ENCODE measurements around a stretch of chr1.

- PRO-cap, 3 experiments, result no peak in any of the 3 experiments
- RAMPAGE, long total RNA, result no peak
Measured at GRCh38 chr1:183888417-183888787, 83.5 kb downstream of the RGL1 start.

GRCh38 chr1:183942818-183943375, 94.6 kb downstream of the COLGALT2 start:
- PRO-cap, 3 experiments, result no peak in any of the 3 experiments
- RAMPAGE, long total RNA, result no peak

DNA sequence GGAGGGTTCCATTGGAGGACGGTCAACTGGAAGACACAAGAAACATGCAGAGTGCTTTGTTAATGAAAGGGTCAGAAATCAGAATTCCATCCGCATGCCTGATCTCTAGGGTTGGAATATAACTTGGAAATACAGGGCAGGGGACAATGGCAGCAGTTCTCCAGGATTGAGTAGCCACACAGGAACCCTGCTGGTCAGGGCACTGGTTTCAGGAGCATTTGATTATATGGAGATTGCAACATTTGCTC, 82.8 kb downstream of the COLGALT2 start:
- PRO-cap, 3 experiments, result peak in 1 of 3 experiments; most common plus-strand start position 81 of the sequence (in 1)
- RAMPAGE, long total RNA, result no peak

GRCh38 chr1:183956703-183957023, 80.9 kb downstream of the COLGALT2 start:
- PRO-cap, 3 experiments, result no peak in any of the 3 experiments
- RAMPAGE, long total RNA, result no peak

DNA sequence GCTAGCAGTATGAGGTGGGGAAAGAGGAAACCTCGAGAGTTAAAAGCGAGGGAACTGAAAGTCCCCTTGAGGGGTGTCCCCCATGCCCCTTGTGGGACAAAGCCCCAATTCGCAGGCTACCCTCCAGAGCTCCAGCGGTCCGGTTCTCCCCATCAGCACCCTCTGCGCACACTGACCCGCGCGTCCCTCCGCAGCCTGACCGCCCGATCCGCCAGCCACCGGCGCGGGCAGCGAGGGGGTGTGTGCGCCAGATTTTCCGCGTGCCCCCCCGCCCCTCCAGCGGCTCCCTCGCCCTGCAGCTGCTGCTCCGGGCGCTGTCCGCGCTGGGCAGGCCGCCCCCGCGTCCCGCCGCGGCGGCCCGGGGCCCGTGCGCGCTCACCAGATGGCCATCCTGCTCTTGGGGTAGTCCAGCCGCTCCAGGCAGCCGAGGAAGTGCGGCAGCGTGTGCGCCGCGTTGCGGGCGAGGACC, 778 bp downstream of the COLGALT2 start:
- PRO-cap, 3 experiments, result peak in 2 of 3 experiments; most common plus-strand start position 317 of the sequence (in 1); most common minus-strand start position 173 of the sequence (in 2)
- RAMPAGE, long total RNA, result no peak

DNA sequence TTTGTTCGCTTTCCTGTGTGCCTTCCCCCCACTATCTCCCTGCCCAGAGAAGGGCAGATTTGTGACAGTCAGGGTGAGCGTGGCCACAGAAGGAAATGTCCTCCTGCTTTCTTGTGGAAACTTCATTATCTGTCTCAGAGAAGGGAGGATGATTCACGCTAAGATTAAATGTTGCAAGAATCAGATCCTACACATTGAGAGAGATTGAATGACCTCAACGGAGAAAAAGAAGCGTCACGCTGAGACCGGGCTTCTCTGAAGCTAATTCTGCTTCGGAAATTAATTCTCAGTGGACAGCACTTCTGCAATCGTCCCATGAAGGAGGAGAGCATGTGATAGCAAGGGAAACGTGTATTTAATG, 19.9 kb upstream of the C1orf21 start:
- PRO-cap, 3 experiments, result no peak in any of the 3 experiments
- RAMPAGE, long total RNA, result no peak

DNA sequence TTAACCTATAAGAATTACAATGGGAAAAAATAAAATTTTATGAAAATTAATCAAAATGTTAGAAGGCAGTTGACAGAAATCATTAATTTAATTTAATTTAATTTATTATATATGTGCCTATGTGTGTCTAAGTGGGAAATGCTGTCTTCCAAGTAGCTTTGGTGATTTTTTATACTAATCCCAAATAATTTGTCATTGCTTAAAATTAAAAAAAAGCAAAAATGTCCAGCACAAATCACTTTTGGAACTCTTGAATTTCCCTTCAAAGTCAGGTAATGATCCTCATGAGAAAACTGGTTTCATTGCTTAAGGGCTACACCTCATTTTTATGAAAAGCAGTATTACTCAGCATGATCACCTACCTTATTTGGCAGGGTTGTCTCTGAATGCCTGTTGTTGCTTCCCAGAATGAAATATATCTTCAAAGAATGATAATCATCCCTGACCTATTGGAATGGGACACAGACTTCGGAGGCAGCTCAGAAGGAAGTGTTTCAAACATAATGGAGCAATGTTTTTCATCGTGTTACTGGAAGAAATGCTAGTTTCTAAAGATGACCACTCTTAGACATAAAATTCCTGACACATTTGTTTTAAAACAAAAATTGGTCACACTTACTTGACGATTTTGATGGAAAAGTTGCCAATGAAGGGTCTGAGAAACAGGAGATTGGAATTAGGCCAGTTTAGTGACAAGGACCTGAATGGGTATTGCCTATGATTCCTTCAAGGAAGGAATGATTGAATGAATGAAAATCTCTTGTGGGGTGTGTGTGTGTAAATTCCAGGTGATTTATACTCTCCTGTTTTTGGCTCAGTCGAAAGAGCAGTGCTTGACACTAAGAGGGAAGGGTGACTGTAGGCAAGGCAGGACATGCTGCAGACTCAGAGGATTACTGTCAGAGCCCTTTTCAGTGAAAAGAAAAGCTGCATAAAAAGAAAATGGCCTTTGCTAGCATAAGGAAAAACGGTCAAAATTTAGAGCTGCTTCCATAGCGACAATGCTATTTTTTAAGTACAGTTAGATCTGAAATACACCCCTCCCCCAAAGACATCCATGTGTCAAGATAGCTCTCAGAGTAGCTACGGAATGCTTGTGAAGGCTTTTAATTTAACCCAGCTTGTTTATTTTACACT, 29.9 kb downstream of the C1orf21 start:
- PRO-cap, 3 experiments, result no peak in any of the 3 experiments
- RAMPAGE, long total RNA, result no peak

DNA sequence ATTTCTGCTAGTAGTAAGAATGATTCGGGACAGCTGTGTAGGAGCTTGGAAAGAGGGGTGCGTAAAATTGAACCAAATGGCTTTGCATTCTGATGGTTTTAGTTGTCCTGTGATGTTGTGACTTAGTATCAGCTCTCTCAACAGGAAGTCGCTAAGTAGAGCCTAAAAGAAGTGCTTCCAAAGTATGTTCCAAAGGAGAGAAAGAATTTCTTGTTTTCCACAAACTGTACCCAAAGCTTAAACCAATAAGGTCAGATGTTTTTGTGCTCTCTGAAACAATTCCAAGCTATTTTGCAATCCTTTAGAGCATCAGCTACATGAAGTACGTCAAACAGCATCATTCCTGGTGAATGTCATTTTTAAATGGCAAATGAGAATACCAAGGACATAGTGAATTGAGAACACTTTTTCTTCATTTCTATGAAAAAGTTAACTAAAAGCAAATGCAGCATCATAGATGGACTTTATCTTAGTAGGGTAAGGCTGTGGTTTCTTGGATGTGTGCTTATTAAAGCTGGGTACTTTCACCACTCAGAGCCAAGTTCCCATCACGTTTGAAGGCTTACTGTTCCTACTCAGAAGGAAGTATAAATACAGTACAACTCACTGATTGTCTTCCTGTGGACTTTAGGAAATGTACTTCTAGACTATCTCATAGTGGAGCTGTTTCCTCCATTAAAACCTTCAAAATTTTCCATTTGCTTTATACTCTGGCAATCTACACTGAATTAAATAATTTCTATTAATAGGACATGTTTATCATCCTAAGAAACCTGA, 148.6 kb downstream of the C1orf21 start:
- PRO-cap, 3 experiments, result no peak in any of the 3 experiments
- RAMPAGE, long total RNA, result no peak

GRCh38 chr1:184615093-184615987, 139.3 kb downstream of the EDEM3 start:
- PRO-cap, 3 experiments, result no peak in any of the 3 experiments
- RAMPAGE, long total RNA, result no peak

DNA sequence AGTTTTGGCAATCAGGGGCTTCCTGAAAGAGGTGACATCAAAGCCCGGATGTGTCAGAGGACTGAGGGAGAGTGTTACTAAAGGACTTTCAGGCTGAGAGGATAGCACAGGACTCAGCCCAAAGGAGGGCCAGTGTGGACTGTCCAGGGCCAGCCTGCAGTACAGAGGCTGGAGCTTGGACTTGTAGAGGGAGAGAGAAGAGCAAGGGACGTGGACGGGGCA, 128.5 kb downstream of the EDEM3 start:
- PRO-cap, 3 experiments, result no peak in any of the 3 experiments
- RAMPAGE, long total RNA, result no peak

DNA sequence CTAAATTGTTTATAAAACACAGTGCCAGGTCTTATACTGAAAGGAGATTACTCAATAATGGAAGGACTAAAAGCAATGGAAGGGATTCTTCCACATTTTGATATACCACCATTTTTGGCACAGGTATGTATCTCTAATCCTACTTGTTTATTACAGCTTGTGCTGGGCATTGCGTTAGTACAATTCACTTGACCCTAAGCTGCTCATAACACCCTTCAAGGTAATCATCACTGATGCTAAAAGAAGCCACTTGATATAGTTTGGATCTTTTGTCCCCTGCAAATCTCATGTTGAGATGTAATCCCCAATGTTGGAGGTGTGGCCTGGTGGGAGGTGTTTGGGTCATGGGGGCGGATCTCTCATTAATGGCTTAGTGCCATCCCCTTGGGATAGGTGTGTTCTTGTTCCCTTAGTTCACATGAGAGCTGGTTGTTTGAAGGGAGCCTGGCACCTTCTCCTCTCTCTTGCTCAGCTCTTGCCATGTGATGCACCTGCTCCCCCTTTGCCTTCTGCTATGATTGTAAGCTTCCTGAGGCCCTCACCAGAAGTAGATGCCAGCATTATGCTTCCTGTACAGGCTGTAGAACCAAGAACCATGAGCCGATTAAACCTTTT, 71.1 kb downstream of the NIBAN1 start:
- PRO-cap, 3 experiments, result no peak in any of the 3 experiments
- RAMPAGE, long total RNA, result no peak

DNA sequence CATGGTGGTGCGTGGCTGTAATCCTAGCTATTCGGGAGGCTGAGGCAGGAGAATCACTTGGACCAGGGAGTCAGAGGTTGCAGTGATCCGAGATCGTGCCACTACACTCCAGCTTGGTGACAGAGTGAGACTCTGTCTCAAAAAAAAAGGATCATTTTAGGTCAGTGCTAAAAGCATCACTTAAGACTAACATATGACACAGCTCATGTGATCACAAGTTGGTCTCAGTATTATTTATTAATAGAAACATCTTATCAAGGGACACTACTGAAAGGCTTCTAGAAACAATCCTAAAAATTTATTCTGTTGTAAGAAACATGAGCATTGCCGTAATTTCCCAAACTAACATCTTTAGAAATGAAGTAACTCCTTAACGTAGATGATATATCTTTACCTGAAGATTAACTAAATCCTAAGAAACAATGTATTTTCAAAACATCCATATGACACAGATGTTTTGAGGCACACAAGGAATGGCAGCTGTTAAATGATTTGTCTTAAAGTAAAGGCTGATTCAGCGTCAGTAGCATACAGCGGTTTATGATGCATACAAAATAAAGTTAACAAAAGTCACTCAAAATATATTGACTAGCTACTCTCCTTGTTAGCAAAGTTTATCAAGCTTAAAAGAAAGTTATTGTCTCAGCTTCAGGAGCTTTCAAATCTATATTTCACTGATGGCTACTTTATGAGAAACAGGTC, 2.6 kb downstream of the NIBAN1 start:
- PRO-cap, 3 experiments, result no peak in any of the 3 experiments
- RAMPAGE, long total RNA, result no peak

- PRO-cap, 3 experiments, result no peak in any of the 3 experiments
- RAMPAGE, long total RNA, result no peak
Measured at GRCh38 chr1:185046225-185046689, 899 bp downstream of the RNF2 start.

DNA sequence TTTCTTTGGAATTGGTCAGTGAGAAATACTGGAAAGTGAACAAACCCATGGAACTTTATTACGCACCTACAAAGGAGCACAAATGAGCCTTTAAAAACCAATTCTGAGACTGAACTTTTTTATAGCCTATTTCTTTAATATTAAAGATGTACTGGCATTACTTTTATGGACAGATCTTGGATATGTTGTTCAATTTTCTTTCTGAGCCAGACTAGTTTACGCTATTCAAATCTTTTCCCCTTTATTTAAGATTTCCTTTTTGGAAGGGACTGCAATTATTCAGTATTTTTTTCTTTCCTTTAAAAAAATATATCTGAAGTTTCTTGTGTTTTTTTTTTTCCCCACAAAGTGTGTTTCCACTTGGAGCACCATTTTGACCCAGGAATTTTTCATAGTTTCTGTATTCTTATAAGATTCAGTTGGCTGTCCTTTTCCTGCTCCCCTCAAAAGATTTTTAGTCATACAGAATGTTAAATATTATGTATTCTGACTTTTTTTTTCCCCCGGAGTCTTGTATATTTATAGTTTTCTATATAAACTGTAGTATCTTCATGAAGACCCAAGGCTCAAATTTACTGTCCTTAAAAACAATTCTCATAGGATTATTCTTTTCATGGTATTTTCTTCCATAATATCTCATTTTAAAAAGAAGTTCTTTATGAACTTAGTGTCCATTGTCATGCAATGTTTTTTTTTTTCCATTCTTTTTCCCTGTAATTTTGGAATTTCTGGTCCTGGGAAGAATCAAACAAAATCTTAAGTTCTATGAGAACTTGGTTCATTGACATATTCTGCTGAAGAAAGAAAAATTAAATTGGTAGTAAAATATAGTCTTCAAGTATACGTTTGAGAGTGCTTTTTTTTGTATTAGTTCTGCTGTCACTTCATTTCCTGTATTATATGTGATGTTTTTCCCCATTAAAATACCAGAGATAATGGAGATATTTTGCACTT, 55.1 kb downstream of the RNF2 start:
- PRO-cap, 3 experiments, result no peak in any of the 3 experiments
- RAMPAGE, long total RNA, result no peak

DNA sequence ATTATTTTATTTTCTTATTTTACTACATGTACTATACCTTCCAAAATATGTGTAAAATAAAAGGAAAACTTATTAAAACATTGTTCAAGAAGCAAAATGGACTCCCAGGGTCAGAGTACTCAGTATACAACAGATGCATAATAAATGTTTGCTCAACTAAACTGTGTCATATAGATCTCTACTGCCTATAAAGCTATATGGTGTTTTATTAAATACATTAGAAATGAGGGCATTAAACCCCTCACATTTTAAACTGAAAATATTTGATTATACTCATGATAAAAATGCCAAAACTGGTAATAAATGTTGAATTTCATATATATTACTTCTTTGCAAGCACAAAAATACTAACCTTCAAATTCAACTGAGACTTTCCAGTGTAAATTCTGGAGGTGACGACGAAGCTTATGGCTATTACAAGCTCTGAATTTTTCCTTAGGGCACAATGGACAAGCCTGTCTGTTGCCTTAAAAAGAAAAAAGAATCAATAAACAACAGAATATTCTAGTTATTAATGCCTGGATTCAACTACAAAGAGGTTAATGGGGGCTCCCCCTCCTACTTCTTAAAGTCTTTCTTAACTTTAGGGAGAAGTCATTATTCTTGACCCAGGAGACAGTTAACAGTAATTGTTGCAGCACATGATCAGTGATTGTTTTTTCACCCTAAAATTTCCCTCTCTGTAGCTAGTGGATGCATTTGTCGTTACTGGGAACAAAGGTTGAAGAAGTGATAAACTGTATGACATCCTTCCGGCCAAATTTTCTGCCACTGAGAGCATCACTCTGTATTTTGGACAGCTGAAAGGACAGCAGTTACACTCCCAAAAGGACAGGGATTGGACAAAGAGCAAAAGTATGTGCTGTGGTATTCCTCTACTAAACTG, 6.5 kb downstream of the TRMT1L start:
- PRO-cap, 3 experiments, result no peak in any of the 3 experiments
- RAMPAGE, long total RNA, result no peak

DNA sequence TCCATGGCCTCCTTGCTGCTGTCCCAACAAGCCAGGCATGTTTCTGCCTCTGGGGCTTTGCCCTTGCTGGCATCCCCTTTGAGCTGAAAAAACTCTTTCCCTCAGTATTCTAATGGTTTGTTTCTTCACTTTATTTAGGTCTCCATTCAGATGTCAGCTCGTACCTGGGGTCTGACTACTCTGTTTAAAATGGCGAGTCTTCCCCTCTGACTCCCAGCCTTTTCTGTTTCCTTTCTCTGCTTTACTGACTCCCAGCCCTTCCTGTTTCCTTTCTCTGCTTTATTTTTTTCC, 8.7 kb downstream of the SWT1 start:
- PRO-cap, 3 experiments, result no peak in any of the 3 experiments
- RAMPAGE, long total RNA, result no peak

DNA sequence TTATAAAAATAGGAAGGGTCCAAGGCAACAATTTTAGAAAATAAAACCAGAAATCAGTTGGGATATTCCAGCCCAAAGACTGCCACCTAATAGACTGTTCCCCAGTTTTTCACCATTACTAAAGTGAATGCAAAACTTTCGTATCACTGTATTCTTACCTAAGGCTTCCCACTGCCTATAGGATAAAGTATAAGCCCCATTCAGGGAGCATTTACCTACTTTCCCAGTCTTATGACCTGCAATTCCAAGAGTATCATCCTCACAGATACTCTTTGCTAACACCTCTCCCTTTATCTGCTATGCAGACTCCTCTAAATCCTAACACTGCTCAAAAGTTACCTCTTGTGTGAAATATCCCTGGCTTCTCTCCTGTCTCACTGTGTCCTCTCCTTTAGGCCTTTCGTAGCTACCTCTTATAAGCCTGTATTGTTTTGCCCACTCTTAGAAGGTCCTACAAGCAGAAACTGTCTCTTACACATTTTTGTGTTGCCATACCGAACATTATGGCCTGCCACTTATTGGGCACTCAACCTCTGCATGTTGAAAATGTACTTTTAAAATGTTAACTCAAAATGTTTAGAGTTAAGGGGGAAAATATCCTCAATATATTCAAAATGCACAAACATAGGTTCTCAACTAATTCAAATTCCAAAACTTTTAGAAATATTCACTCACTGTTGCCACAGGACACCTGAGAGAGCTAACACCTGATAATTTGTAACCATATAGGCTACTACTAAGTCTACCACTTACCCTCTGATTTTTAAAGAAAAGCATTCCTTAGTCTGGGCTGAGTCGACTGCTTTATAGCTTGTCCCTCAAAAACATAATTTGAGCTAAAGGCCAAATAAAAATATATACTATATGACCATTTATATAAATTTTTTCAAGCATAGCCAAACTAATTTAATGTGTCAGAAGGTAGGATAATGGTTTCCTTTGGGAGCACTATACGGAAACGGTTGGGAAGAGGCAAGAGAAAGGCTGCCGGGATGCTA, 13.0 kb downstream of the IVNS1ABP start:
- PRO-cap, 3 experiments, result no peak in any of the 3 experiments
- RAMPAGE, long total RNA, result no peak

GRCh38 chr1:185488694-185489561, 171.9 kb upstream of the IVNS1ABP start:
- PRO-cap, 3 experiments, result no peak in any of the 3 experiments
- RAMPAGE, long total RNA, result no peak

DNA sequence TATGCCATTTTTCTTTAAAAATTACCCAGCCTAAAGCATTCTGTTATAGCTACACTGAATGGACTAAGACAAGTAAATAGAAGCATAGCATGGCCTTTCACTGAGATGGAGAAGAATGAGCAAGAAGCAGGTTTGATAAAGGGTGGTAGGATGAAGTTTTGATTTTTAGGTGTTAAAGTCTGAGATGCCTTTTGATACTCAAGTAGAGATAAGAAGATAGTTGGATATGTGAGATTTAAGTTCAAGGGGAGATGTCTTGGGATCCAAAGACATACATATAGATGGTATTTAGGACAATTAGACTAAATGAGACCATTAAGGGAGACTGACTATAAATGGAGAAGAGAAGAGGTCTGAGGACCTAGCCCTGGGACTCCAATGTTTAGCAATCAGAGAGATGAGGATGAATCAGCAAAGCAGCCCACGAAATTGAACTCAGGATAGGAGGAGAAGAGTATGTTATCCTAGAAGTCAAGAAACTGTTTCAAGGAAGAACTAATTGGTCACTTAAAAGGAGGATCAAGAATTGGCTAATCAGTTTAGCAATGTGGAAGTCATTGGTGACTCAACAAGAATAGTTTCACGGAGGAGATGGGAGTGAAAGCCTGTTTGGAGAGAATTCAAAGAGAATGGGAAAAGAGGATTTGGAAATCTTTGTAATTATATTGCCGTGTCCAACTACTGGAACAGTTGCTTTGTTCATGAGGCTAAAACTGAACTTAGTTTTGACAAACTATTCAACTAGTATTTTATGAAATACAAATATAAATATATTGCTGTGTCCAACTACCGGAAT, 7.2 kb downstream of the HMCN1 start:
- PRO-cap, 3 experiments, result no peak in any of the 3 experiments
- RAMPAGE, long total RNA, result no peak

- PRO-cap, 3 experiments, result no peak in any of the 3 experiments
- RAMPAGE, long total RNA, result no peak
Measured at GRCh38 chr1:188167284-188167594, 1338.5 kb downstream of the PLA2G4A start.